ENCODE results near the genes N4BP2 and UCHL1.

DNA sequence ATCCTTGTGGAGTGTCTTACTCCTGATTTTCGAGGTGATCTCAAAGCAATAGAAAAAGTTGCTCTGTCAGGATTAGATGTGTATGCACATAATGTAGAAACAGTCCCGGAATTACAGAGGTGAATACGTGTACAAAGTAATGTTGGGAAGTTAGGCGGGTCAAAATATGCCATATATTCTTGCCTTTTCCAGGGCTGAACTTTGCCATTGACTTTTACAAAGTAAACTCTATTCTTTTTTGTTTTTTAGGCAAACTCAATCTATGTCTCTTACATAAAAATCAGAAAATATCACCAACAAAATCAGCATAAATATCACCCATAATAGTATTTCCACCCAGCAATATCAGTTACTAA, 8.7 kb downstream of the LIAS start:
- PRO-cap = no peak

DNA sequence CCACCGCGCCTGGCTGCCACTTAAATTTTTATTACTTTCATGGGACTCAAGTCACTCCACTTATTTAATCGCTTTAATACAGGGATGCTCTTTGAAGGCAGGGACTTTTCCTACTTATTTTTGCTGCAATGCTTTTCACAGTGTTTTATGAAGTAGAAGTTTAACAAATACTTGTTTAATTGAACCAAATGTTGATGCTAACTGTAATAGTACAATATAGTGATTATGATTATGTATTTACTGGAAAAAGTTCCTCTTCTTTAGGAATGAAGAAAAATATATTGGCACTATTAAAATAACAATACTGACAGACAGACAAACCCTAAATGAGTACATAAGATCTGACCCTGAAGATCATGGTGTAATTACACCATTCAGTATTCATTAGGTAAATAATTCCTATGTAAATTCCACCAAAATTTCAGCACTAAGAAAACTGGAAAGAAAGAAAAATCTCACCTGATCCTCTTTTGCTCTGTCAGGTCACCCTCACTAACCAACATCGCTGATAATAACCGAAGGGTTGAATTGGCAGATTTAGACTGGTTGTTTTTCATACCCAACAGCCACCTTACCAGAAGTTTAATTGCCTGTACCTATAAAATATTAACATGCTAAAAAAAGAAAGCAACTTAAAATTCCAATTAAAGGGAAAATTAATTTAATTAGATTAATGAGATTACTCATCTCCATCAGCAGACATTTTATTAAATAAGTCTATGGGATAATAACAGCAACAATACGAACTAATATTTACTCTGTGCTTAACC, 111.1 kb downstream of the PDS5A start:
- PRO-cap = no peak

DNA sequence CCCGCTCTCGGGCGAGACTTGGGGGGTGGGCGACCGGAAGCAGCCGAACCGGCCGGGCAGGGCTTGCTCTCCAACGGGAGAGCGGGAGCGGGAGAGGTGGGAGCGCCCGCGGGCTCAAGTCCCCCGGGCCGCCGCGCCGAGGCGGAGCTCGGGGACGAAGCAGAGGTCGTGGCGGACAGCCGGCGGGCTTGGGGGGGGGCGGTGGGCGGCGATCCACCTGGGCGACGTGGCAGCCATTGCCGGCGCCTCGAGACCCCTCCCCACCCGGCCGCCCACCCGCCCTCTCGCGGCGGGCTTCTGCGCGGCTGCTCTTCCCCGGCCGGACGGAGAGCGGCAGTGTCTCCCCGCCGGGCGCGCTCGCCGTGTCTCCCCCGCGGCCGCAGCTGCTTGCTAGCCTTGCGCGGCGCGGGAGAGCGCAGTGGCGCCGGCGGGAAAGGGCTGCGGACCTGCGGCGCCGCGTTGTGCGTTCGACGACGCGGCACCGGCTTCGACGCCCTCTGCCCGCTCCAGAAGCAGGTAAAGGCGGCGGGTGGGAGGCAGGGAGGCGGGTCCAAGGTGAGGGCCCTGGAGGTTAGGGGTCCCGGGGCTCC, at the start of gene N4BP2:
TSS of gene N4BP2 (plus strand) at position 336 of the 590 bp plus-strand sequence.
- PRO-cap = bidirectional peak, plus-strand start at position 411 of the sequence, minus-strand start at position 190 of the sequence

DNA sequence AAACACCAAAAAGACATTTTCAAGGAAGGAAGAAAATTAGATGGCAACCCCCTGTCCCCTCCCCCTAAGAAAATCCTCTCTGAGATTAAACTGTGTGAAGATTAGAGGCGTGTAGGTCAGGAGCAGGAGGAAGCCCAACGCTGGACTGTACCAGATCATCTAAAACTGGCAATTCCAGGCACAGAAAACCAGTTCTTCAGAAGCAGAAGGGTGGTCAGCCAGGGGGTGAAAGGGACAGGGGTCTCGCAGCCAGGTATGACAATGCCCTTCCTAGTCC, 3.3 kb upstream of the RHOH start:
- PRO-cap = no peak

DNA sequence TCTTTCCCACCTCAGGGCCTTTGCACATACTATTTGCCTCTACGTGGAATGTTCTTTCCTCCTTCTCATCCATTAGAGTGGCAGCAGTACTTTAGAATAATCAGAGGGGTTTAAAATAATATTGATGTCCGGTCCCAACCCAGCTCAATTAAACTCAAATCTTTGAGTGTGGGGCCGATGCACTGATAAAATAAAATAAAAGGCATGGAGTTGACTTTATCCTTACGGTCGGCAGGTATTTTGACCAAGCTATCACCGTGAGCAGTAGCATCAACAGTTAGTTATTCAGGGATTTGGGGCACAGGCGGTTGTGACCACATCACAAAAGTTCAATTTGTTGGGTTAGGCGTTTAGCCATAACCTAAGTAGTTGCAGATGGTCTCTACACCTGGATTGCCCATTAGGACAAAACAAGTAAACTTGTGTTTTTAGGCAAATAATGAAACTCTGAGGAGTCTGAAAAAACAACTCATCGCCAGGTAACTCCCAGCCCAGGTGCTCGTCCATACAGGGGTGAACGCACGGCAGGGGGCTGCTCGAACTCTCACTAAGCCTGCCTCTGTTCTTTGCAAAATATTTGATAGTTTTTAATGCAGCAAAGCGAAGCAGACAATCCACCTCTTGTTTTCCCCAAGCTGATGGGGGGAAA, 720 bp upstream of the RHOH start:
- PRO-cap = no peak

GRCh38 chr4:40289316-40290165, 45.6 kb upstream of the CHRNA9 start:
- PRO-cap = no peak

- PRO-cap = no peak
These were observed 29.7 kb upstream of the CHRNA9 start for GRCh38 chr4:40305325-40306011.

DNA sequence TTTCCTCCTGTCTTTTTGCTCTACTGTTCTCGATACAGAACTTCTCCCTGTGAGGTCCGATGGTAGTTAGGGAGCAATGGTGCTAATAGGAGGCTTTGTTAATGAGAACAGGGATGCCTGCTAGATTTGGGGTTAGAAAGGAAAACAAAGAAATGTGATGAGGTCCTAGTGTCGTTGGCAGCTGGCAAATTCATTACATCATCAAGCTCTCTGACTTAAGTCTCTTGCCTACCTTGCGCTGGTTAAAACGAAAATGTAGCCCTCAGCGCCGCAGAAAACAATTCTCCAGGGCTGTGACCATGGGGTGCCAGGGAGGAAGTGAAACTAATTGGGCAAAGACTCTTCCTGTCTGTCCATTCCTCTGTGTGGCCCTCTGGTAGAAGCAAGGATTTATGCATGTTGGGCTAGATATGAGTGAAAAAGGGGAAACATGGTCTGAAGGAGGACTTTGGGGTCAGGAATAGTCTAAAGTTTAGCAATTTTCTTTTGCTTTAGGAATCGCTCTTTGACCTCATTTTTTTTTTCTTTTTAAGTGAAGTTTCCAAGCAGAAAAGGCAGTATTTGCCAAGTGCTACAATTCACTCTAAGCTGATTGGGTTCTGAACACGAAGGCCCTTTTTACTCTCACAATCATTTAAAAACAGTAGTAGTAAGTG, 27.5 kb upstream of the CHRNA9 start:
- PRO-cap = no peak

GRCh38 chr4:40422939-40423365, 87.8 kb downstream of the CHRNA9 start:
- PRO-cap = no peak

- PRO-cap = no peak
These were observed 118.6 kb downstream of the RBM47 start for GRCh38 chr4:40510942-40511552.

- PRO-cap = no peak
These were observed 103.8 kb downstream of the RBM47 start for GRCh38 chr4:40525528-40526506.

DNA sequence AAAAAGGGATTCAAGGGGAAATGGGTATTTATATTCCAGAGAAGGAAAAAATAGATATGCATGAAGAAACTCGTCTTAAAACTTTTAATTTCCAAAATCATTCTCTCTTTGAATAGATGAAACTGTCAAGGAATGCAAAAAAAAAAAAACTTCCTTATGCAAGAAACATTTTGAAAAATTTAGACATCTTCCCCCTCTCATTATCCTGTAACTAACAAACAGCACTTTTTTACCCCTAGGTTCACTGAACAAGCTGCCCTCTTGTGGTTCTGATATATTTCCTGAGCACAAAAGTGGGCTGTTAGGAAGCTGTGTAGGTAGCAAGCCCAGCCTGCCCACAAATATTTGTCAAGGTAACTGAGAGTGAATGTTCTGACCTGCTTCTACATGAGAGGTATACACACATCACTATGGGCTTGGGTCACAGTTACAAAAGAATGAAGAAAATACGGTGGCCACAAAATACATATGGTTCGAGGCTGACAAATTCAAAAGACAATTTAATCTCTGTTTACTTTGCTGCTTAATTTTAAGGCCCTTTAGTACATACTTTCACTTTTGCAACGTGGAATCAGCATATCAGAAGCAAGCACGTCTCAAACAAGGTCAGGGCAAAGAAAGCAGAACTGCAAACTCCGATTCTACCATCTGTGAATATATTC, 78.8 kb downstream of the RBM47 start:
- PRO-cap = no peak

DNA sequence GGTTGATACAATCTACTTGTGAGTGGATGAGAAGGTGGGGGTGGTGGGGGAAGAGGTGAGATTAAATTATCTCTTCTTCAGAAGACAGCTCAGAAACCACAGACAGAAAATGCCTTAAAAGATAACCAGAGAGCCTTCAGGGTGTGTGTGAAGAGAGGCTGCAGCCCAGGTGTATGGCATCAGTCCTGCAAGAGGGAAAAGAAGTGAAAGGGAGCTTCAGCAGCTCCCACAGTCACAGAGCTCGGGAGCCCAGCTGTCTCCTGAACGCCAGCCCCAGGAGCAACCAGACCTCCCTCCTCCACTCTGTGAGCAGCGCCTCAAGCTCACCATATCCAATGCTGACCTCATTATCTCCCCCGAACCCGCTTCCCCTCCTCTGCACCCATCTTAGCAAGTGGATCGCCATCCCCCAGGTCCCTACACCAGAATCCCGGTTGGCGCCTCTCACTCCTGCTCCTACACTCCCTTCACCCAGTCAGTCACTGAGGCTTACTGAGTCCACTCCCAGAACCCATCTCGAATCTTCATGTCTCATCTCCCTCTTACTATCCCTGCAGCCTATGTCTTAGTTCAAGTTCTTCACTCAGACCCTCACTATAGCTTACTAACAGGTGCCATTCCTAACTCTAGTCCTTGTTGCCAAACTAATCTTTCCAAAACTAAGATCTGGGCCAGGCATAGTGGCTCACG, 47.9 kb downstream of the RBM47 start:
- PRO-cap = no peak

- PRO-cap = no peak
These were observed 58.5 kb upstream of the RBM47 start for GRCh38 chr4:40688068-40688633.

GRCh38 chr4:40996969-40997614, 217.2 kb downstream of the APBB2 start:
- PRO-cap = no peak

GRCh38 chr4:41120202-41120669, 94.1 kb downstream of the APBB2 start:
- PRO-cap = no peak

- PRO-cap = no peak
These were observed 12.2 kb downstream of the APBB2 start for GRCh38 chr4:41202193-41202560.

GRCh38 chr4:41209065-41209603, 5.2 kb downstream of the APBB2 start:
- PRO-cap = no peak

DNA sequence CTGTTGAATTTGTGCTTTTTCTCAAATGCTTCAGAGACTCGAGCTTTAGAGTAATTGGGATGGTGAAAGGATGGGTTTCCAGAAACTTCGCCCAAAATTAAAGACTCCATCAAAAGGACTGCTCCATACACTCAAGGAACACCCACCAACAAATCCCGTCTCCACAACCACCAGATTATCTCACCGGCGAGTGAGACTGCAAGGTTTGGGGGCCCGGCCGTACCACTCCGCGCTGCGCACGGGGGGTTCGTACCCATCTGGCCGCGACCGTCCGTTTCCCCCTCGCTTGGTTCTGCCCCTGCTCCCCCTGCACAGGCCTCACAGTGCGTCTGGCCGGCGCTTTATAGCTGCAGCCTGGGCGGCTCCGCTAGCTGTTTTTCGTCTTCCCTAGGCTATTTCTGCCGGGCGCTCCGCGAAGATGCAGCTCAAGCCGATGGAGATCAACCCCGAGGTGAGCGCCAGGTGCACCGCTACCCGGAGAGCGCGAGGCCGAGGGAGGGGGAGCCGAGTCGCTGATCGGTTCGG, at the start of gene UCHL1:
TSS of gene UCHL1 (plus strand) at position 370 of the 525 bp plus-strand sequence.
- PRO-cap = bidirectional peak, plus-strand start at position 370 of the sequence, minus-strand start at position 177 of the sequence

DNA sequence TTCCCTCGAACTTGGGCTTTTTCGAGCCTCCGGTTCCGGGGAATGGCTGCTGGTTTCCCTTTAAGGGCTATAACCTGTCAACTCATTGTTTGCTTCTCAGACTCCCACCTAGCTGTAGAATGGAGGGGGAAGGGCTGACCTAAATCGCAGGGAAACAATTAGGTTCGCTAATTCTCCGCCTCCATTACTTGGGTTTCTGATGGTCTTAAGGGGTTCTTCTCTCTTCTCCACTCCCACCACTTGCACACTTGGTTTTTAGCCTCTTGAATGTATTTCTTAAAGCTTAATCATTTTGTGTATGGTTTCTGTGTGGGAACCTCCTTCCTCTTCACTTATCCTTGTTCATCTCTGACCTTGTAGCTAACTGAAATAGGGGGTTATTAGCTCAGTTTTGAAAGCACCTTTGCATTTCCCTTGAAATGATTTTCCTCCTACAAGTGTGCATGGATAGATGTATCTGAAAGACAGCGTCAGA, 1.3 kb downstream of the UCHL1 start:
- PRO-cap = no peak

Data from neural crest cell (in vitro differentiated cells).